AG09309 (cell line): ENCODE measurements around a stretch of chr14.

DNA sequence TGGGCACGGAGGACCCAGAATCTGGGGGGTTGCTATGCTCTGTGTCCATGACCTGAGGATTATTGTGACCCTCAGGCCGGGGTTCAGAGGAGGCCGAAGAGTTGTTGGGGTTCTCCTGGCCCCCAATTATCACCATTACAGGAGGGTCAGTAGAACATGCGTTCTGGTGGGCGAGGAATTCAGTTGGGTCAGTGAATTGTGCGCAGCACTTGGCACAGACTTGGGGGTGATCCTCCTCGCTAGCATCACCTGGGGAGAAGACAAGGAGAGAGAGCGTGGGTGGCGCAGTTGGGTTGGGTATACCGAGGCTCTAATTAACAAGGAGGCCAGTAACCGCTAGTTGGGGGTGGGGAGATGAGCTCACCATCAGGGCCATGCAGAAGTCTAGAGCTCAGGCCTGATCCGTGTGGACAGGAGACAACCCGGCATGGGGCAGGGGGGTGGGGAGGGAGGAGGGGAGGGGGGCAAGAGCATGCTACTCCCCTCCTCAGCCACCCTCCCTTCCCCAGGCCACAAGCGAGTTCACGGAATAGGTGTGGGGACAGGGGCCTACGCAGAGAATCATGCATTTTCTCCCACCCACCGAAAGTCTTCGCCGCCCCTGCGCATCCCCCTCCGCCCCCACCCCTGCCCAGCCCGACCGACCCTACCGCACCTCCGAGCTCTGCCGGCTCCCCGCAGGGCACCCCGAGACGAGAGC lies 590 bp downstream of the SALL2 start:
- RRBS, result no CpG with 5 or more reads among the region's 29 CpGs

GRCh38 chr14:21851477-21851986 lies 177.9 kb upstream of the OR4E1 start:
- RRBS, result no CpG with 5 or more reads among the region's 4 CpGs

GRCh38 chr14:21851987-21852484 lies 178.4 kb upstream of the OR4E1 start:
- RRBS, result no CpG with 5 or more reads among the region's 7 CpGs

- RRBS, result no CpG with 5 or more reads among the region's 4 CpGs
These were observed 110.4 kb downstream of the DAD1 start for GRCh38 chr14:22478630-22479102.

DNA sequence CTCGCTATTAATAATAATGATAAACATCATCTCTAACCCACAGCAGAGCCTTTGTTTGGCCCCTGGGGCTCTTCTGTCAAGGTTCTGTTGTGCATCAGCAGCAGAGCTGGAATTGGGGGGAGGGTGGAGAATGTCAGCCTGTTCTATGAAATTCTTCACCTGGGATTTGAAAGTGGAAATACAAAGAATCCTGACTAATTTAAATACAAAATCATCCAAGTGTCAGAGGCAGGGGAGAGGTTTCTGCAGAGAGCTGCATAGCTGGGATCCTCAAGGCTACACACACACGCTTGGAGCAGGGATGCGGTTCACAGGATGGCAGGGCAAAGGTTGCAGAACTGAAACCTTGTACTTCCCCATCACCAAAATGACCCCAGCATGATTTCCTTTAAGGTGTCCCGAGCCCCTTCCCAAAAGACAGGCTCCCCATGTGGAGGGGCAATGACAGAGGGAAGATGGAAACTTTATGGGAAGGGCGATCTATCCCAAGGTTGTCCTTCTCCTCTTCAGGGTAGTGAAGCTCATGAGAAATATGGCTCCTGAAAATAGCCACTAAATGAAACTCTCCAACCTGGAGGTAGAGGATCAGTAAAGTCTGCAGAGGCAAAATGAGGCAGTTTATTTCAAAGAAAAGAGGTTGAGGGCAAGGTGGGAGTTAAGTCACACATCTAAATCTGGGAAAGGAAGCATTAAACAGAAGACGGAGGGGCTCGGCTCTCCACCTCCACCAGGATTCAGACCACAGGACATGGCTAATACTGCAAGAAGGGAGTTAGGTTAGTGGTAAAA lies 71.6 kb downstream of the DAD1 start:
- RRBS, result no CpG with 5 or more reads among the region's 7 CpGs

DNA sequence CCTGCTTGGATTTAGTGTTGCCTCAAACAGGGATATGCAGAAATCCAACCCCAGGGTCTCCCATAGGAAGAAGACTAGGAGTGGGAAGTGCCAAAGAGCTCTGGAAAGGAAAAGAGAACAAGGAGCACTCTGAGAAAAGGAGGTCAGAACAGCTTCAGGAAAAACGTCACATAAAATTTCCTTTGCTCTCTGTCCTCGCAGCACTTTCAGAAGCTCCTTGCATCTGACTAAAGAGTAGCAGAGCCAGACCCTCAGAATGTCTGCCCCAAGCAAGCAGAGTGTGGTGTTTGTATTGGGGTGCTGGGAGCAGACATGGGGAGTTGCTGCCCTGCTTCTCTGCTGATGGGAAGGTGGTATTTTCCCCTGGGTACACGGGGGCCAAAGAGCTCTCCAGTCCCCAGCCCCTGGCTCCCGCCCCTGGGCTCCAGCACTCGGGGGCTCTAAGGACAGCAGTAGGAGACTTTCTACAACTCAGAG lies 50.5 kb downstream of the DAD1 start:
- RRBS, result no CpG with 5 or more reads among the region's 5 CpGs

GRCh38 chr14:22556900-22557713 lies 31.9 kb downstream of the DAD1 start:
- RRBS, result 10% methylated on average over 4 of the region's 31 CpGs

DNA sequence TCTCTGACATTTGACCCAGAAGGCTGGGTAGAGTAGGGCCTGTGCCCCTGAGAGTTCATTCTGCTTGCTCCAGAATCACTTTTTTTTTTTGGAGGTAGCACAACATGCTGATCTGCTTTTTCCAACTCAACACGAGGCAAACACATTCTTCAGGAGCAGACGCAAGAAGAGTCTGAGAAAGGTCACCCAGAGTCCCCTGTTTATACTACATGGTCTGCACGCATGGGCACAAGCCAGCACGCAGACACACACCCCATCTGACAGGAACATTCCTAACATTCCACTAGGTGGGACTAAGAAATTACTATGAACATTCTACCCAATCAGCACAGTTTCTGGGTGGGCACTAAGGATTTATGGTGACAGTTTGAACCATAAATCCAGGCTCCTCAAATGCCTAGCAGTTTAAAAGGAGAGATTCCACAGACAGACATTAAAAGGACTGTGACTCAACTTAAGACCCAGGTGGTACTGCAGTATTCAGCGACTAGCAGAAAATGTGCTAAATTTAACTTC lies 16.1 kb downstream of the ABHD4 start:
- RRBS, result no CpG with 5 or more reads among the region's 5 CpGs

DNA sequence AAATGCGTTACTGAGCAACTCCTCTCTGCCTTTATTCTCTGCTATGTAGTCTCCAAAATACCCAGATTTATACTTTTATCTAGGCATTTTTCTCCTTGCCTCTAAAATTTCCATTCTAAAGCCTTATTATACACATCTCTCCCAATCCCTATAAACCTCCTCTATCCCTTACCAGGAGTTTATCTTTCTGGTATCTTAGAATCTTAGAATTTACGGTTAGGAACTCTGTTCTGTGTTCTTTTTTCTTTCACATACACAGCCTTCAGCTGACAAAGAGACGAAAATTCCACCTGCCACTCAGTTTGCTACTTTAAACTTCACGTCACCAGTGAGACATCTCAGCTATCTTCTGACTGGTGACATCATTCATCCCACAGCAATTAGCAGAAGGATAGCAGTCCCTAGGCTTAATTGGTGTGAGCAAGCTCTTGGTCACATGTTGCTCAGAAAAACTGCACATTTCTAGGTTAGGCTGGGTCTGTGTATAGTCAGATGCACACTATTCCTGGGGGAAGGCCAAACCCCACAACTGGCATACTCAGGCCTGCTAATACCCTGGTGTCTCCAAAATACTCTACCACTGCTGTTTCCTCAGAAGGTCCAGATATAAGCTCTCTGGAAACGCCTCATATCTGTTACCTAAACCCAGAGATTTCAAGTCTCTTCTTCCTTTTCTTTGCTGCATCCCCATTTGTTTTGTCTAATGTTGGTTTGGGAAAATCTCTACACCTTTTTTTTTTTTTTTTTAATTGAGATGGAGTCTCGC lies 23.9 kb downstream of the SLC7A7 start:
- RRBS, result no CpG with 5 or more reads among the region's 6 CpGs

GRCh38 chr14:22844252-22844551 lies 7.8 kb downstream of the MMP14 start:
- RRBS, result no CpG with 5 or more reads among the region's 10 CpGs

- RRBS, result no CpG with 5 or more reads among the region's 11 CpGs
These were observed 2.8 kb downstream of the PRMT5 start for GRCh38 chr14:22926019-22927150.

DNA sequence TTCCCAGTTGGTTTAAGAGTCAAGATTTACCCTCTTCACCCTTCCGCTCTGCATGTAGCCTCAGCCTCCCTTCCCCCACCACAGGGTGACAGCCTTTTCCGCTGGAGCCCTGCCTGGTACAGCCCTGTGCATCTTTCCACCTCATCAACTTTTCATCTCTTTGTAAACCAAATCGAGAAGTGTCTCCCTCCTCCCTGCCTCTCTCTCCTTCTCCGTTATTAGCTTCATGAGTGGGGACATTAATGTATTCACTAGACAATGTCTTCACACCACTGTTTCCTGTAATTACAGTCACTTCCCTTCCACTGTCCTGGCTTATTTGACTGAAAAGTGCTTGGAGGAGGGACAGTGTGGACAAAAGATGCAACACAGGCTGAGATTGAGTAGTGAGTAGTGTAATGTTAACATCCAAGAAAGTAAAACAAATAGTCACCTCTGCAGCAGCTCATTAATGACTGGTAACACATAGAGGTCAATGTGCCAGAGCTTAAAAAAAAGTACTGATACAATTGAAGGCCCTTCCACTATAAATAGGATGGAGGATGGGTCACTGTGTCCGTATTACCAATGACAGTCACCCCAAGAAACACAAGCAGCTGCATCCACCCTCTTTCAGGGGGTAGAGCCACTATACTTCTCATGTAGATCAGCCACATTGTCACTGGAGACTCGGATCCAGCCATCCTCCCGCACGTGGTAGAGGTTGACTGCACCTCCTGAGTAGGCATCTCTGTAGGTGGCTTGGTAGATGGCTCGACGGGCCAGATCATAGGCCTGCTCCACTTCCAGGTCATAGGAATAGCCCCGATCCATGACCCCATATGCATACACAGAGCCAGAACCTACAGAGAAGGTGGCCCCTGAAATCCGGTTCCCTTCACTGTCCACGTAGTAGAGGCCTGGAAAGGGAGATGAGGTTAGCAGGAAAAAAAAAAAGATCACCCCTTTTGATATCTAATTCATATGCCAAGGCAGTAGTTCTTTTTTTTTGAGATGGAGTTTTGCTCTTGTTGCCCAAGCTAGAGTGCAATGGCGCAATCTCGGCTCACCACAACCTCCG lies 8.9 kb downstream of the PSMB5 start:
- RRBS, result no CpG with 5 or more reads among the region's 16 CpGs

- RRBS, result no CpG with 5 or more reads among the region's 13 CpGs
These were observed 14.0 kb upstream of the CDH24 start for GRCh38 chr14:23071187-23071832.

- RRBS, result no CpG with 5 or more reads among the region's 2 CpGs
These were observed 14.5 kb downstream of the ACIN1 start for GRCh38 chr14:23080347-23080963.

DNA sequence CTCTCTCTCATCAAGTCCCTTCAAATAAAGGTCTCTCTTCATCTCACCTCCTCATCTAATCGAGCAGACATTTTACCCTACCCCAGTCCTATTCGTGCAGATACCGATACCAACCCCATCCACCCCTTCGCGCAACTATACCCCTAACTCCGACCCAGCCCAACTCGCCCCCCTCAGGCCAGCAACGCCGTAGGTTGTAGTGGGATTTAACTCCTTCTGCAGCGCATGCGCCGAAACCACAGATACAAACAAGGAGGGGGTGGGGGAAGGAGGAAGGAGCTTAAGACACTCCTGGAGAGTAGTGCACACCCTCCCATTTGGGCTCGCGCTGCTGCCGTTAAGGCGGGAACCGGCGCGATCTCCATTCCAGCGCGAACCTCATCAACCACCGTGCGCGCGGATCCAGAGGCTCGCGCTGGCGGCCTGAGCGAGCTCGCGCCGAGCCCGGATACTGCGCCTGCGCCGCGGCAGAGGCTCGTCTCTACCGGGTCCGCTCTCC lies 441 bp downstream of the ACIN1 start:
- RRBS, result 1% methylated on average over 19 of the region's 40 CpGs

DNA sequence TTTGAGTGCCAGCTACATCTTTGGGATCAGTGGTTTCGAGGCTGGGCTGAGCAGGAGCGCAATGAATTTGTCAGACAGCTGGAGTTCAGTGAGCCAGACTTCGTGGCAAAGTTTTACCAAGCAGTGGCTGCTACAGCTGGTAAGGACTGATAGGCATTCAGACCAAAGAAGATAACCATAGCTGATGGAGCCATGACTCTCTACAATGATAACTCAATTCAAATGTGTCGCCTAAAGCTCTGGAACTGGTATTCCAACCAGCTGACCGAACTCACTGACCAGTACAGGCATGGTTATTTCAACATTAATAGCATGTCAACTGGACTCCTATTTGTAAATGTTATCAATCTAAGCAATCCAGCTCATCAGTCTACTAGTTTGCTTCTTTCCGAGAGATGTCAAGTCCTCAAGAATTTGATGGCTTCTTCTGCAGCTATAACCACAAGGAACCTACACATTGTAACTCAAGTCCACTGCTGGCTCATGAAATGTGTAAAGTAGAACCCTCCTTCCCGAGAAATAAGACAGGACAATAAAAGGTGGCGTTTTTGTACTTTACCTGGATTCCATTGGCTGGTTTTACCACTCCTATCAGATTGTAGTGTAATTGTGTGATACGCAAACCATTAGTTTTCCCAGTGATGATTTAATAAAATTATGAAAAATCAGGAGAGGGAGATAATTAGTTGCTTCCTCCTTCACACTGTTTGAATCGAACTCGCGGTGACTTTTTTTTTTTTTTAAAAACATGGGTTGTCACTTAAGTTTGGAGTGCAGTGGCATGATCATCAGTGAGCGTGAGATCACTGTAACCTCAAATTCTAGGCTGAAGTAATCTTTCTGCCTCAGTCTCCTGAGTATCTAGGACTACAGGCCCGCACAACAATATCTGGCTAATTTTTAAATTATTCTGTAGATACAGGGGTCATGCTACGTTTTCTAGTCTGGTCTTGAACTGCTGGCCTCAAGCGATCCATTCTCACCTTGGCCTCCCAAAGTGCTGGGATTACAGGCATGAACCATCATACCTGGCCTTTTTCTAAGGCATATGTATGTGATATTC lies 3.0 kb downstream of the C14orf119 start:
- RRBS, result no CpG with 5 or more reads among the region's 16 CpGs

DNA sequence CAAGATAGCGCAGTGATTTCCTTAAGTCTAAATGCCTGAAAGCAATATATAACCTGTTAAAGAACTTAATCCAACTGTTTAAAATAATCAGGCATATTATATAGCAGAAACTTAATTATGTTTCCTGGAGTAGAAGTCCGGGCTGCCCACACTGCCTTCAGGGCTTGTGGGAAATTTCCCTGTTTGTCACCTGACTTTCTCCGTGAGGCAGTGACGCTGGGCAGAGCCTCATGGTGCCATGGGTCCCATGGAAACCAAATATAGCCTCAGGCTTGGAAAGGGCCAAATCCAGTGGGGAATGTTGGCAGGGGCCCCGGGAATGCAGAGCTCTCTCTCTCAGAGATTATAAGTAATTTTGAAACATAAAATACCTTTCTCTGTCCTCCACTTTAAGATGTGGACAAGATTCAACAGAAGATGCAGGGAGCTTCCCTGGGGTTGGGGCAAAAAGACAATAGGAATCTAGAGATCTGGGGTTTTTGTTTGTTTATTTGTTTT lies 23.0 kb upstream of the CEBPE start:
- RRBS, result no CpG with 5 or more reads among the region's 5 CpGs

DNA sequence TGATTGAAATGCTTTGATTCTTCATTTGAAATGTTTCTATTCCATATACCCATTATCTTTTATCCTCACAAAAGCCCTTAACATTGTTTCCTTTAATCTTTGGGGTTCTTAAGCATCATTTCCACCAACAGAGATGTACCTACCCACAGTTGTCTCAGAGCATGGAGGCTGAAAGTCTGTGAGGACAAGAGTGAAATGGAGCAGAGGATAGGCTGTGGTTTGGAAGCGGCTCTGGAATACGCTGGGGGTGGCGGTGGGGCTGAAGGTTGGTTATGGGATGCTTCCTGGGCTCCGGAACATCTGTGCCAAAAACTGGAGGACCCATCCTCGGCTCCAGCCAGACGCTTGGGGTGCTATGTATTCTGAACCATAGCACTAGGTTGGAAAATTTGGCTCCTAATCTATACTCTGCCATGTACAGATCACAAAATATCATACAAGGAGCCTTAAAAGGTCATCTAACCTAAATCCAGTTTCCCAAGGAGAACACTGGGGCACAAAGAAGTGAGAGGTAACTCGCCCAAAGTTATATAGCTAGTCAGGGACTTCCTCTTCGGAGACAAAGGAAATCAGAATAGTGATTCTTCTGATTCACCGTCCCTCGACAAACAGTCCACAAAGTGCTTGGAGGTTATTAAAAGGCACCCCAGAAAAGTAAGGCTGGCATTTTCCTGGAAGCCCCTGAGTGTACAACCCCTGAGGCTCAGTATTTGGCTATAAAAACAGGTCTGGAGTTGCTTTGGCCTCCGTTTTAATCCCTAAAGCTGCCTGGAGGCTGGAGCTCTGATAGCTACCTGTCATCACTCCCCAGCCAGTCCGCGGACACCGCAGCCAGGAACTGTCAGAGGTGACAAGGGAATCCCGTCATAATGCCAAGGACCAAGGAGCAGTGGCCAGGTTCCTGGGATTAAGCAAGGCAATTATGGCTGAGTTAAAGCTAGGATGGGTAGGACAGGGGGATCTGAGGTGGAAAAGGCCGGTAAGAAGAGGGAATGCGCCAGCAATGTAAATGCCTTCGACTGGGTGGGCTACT lies 2.4 kb downstream of the PPP1R3E start:
- RRBS, result no CpG with 5 or more reads among the region's 18 CpGs